M059J (cell line): ENCODE data around the gene RNF111.

GRCh38 chr15:58477127-58477906 lies 45.5 kb downstream of the LIPC start:
- RAMPAGE, long total RNA, result no peak

DNA sequence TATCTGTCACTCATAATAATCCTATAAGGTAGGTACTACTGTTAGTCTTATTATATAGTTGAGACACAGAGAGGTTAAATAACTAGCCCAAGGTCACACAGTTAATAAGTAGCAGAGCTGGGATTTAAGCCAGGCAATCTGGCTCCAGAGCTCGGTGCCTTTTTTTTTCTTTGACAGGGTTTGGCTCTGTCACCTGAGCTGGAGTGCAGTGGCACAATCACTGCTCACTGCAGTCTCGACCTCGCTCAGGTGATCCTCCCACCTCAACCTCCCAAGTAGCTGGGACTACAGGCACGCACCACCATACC lies 96.5 kb downstream of the LIPC start:
- RAMPAGE, long total RNA, result no peak

GRCh38 chr15:58546541-58547090 lies 114.8 kb downstream of the LIPC start:
- RAMPAGE, long total RNA, result no peak

DNA sequence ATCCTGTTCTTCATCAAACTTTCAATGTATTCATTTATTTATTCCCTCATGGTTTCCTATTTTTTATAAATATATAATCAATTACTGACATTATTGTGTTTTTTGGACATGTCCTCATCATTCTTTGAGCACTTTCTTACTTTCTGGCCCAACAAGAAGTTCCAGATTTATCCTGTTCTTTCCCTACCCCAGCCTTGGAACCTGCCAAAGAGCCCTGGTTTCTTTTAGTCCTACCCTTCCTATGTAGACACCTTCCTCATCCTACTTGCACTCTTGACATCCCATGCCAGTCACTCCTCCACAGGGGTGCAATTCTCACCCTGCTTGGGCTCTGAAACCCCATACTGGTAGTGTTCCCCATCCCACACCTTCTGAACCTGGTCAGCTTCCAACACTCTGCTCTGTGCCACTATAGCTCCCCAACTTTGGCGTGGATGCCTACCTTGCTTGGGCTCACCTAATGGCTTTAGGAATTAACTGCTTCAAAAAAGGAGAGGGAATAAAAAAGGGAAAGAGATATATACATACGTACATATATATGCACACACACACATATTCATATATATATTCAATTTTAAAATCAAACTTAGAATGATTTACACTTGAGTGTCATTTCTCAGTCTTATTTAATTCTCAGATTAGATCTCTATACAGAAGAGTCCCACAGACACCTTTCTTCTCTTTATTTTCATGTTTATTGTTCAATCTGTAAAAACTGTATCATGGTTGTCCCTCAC lies 147.3 kb downstream of the ADAM10 start:
- RAMPAGE, long total RNA, result no peak

DNA sequence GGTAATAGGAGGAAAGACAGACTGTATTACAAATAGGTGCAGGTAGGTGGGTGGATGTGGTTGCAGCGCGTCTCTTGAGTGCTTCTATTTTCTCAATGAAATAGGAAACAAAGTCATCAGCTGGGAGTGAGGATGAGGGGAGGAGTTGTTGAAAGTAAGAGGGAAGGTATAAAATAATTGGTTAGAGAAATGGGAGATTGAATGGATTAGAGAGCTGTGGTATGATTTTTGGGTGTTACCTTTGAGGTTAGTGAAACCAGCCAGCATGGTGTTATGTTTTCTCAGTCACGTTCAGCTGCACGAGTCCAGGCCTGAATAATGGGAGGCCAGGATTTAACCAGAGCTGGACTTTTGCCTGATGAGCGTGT lies 22.6 kb downstream of the MINDY2 start:
- RAMPAGE, long total RNA, result no peak

GRCh38 chr15:58833404-58834307 lies 62.6 kb downstream of the MINDY2 start:
- RAMPAGE, long total RNA, result no peak

DNA sequence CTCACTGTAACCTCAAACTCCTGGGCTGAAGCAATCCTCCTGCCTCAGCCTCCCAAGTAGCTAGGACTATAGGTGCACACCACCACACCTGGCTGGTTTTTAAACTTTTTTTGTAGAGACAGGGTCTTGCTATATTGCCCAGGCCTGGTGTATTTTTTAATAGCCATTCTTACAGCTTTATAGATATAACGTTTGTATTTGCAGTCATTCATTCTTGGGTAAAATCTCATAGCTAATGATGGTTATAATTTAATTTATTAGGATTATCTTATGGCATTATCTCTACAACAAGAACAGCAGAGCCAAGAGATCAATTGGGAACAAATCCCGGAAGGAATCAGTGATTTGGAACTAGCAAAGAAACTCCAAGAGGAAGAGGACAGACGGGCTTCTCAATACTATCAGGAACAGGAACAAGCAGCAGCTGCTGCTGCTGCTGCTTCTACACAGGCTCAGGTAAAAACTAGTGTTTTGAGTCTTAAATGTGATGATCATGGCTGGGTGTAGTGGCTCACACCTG lies 80.5 kb downstream of the MINDY2 start:
- RAMPAGE, long total RNA, result no peak

DNA sequence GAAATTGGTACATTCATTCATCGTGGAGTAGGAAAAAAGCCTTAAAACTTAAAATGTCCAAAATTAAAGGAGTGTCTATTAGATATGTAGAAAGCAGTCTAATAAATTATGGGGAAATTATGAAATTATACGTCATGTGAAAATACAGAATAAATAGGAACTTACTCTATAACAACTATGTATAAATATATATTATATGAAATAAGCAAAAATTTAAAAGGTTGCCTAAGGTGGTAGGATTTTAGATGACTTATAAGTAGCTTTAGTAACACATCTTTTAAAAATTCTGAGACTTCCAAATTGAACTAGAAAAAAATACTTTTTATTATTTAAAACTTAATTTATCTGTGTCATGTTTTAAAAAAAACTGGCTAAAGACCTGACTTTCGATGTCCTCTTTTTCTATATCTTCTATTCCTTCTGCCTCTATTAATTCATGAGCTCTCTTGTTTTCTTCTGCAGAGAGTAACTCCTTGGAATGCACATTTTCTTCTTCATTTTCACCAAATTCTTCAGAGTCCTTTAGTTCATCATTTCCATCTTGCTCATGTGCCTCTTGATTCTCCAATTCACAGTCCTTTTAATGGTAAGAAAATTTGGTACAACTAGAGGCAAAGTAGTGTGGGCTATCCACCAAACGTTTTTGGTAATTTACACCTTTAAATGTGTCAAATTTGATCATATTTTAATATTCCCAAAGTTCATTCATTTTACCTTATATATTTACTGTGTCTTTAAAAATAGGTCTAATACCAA lies 20.2 kb downstream of the SLTM start:
- RAMPAGE, long total RNA, result no peak

GRCh38 chr15:58987369-58988251 lies at the start of gene RNF111:
RNF111 (plus strand) TSS chr15:58987663.
- RAMPAGE, long total RNA, result no peak

- RAMPAGE, long total RNA, result no peak
Observed at GRCh38 chr15:59030701-59031165, 43.3 kb downstream of the RNF111 start.

DNA sequence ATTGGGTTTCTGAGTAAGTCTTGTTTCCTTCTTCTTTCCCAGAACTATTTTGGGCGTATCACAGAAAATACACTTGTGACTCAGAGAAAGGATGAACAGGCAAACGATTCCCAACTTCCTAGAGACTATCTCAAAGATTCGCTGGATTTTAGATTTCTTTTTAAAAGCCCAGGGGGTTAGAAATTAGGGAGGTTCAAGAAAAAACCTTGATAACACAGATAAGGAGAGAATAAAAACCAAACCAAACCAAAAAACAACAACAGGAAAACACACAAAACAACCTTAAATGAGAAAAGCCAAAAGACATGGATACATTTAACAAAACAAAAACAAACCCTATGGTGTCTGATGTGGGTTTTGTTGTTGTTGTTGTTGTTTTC lies 31.0 kb upstream of the LDHAL6B start:
- RAMPAGE, long total RNA, result no peak

GRCh38 chr15:59309864-59310522 lies 62.7 kb downstream of the MYO1E start:
- RAMPAGE, long total RNA, result no peak

- RAMPAGE, long total RNA, result no peak
Observed at GRCh38 chr15:59315777-59316717, 56.6 kb downstream of the MYO1E start.

DNA sequence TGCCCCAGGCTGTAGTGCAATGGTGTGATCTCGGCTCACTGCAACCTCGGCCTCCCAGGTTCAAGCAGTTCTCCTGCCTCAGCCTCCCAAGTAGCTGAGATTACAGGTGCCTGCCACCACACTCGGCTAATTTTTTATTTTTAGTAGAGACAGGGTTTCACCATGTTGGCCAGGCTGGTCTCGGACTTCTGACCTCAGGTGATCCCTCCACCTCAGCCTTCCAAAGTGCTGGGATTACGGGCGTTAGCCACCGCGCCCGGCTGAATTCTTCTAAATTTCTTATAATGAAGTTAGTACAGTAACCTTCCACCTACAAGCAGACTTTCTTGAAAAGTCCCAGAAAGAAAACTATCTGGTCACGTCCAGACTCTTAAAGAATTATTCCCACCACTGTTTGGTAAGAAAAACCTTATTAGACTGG lies 7.6 kb downstream of the MYO1E start:
- RAMPAGE, long total RNA, result no peak

DNA sequence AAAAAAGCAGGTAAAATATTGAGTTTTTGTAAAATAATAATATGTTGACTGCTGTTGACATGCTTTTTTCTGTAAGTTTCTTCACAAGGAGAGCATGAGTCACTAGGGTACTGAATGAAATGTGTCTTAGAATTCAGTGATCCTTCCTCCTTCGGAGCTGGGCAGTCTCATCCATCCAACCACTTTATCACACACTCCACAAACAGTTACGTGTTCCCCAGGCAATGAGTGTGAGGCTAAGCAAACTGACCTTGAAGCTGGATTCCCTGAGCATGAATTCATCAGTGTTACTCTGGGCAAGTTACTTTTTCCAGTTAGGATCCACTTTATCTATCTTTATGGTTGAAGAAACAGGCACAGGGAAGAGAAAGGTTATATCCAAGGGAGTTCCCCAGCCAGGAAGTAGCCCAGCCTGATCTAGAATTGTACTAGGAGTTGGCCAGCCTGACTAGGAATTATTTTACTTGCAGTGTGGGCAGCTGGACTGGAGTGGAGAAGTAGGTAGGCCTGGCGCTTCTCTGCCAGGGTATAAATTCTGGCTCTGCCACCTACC lies 17.1 kb upstream of the GCNT3 start:
- RAMPAGE, long total RNA, result no peak

- RAMPAGE, long total RNA, result no peak
Observed at GRCh38 chr15:59685743-59686342, 3.3 kb downstream of the BNIP2 start.

- RAMPAGE, long total RNA, result no peak
Observed at GRCh38 chr15:60000500-60000988, 3.6 kb upstream of the FOXB1 start.

DNA sequence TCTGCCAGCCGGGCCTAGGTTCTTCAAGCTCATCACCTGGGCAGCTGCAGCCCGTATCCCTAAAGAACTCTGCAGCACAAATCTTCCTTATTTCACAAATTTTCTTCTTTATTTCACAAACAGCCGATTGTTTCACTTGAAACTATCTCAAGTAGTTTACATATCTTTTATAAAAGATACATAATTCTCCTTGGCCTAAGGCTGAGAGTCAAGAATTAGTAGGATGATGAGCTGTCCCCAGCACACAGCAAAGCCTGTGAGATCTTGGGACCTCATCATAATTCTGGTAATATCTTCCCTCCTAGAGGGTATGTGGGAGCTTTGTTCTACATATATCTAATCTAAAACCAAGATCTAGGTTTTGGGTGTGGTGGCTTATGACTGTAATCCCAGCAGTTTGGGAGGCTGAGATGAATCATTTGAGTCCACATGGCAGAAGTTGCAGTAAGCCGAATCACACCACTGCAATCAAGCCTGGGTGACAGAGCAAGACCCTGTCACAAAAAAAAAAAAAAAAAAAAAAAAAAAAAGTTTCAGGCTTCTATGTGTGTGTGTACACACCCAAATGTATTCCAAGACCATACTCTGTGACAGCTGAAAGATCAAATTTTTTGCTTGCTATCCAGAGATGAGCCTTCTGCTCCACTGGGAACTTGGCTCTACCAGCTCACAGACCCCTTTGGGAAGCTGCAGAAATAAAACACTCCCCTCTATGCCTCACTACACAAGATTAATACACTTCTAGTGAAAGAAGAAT lies 35.1 kb downstream of the ANXA2 start:
- RAMPAGE, long total RNA, result no peak

- RAMPAGE, long total RNA, result no peak
Observed at GRCh38 chr15:60390806-60391591, 6.8 kb downstream of the ANXA2 start.

DNA sequence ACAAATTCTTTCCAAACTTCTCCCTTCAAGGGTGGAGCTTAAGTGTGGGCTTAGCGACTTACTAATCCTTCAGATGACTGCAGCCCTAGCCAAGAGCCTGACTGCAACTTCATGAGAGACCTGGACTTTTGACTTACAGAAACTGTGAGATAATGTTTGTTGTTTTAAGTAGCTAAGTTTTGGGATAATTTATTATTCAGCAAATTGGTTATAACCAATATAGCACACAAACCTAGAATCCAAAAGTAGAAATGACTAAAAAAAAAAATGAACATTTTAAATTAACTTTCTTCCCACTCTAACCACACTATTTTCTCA lies 22.1 kb upstream of the ANXA2 start:
- RAMPAGE, long total RNA, result no peak